Measurements from ENCODE around the genes POLR3A and ZMIZ1.

DNA sequence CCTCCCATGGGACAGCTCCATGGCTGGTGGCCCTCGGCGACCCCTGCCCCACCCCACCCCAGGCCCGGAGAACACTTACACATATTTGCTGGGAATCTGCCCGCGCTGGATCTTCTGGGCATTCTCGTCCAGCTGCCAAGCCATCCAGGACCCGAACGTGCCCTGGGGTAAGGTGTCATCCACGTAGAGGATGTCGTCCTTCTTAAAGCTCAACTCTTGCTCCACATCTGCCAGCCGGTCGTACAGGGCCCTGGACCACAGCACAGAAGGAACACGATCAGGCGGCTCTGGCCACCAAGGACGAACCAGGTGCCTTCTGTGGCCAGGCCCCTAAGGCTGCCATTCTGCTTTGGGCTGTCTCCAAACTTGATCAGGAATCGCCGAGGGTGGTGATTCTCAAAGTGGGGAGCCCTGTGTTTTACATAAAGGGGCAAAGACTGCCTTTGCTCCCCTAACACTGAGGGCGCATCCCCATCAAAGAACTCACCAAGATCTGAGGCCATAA is 119.8 kb downstream of the DLG5 start:
- PRO-cap = no peak

- PRO-cap = no peak
These were observed 60.9 kb downstream of the DLG5 start for GRCh38 chr10:77865538-77866159.

DNA sequence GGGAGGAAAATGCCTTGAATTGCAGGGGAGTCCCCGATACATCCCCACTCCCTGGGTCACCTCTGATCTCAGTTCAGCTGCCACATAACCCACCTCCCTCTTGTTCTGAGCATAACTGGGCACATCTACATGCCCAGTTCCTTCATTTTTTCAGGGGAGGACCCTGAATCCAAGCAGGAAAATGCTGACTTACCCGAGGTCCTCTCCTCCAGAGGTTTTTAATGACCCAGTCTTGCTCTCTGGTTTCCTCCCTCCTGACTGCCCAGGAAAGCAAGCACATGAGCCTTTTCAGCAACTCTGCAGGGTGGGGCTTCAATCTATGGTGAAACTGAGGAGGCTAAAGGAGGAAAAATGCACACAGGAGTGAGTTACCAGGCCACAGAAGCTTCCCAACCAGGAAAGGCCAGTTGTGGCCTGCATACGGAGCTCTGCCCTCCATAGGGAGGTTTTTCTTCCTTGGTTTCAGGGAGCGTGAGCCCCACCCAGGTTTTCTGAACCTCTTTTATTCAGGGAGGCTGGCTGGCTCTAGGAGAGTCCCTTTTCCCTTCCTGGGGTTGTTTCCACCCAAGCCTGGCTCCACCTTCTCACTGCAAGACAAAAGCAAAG is 14.0 kb upstream of the DLG5 start:
- PRO-cap = no peak

- PRO-cap = bidirectional peak, plus-strand start at chr10:78029653, minus-strand start at chr10:78029513
These were observed at the start of gene POLR3A for GRCh38 chr10:78029332-78030285. Gene POLR3A, minus strand, starts transcription at chr10:78029515.

GRCh38 chr10:78802460-78803325 is 266.1 kb upstream of the ZMIZ1 start:
- PRO-cap = no peak

DNA sequence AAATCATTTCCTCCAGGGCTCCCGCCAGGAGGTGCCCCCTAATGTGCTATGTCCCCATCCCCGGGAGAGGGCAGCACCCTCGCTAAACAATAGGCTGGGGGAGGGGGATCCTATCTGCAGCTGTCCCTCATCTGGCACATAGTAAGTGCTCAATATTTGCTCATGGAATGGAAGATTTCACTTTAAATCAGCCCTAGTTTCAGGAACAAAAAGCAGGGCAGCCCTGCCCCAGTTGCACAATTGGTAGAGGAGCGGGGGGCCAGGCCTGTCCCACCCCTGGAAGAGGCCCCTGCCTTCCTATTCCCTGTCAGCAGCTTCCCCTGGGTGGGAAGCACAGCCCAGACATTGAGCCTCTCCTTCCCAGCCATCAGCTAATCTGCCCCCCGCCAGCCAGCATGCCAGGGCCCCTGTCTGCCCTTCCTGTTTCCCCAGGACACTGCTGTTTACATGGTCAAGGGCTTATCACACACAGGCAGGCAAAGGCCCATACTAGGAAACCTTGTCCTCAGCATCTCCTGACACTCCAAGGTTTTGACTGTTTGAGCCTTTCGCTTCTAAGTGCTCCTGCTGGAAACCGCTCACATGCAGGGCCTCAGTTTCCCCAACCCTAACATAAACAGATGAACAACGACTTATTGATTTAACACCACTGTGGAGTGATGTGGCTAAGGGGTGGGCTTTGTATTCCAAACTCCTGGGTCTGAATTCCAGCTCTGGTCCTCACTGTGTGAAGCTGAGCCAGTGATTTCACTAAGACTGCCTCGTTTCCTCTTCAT is 130.7 kb upstream of the ZMIZ1 start:
- PRO-cap = no peak

GRCh38 chr10:79019945-79020174 is 48.9 kb upstream of the ZMIZ1 start:
- PRO-cap = no peak

GRCh38 chr10:79025028-79025800 is 43.6 kb upstream of the ZMIZ1 start:
- PRO-cap = no peak

- PRO-cap = bidirectional peak, plus-strand start at chr10:79069023, minus-strand start at chr10:79068716
These were observed at the start of gene ZMIZ1 for GRCh38 chr10:79068418-79069315. Gene ZMIZ1, plus strand, starts transcription at chr10:79068966.

DNA sequence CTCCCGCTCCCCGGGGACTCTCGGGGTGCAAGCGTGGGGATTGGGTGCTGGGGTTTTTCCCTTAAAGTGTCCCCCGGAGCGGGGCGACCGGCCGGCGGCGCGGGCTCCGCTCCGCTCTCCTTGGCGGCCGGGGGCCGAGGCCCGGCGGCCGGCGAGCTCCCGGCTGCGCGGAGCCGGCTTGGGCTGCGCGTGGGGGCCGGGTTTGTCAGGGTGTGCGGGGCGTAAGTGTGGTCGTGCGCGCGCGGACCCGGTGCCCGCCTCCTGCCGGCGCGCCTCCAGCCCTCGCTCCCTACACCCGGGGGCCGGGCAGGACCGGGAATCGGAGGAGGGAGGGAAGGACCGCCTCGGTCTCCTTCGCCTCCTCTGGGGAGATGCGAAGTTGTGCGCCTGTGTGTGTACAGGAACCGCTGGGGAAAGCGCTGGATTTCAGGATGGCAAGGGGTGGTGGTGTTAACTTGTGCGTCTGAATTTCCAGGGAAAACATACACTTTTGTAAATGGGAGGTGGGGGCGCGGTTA is 609 bp downstream of the ZMIZ1 start:
- PRO-cap = bidirectional peak, plus-strand start at position 318 of the sequence, minus-strand start at position 263 of the sequence

- PRO-cap = no peak
These were observed 3.2 kb downstream of the ZMIZ1 start for GRCh38 chr10:79071879-79072513.

DNA sequence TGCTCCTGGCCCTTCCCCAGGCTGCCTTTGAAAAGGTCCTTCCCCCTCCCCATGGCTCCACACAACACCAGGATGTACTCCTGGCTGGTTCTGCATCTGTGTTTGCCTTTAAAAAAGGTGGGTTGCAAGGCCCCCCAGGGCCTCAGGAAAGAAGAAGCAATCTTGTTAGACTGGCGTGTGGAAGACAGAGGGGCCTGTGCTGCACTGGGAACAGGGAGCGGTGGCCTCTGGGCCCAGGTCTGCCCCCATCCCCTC is 30.5 kb downstream of the ZMIZ1 start:
- PRO-cap = no peak

DNA sequence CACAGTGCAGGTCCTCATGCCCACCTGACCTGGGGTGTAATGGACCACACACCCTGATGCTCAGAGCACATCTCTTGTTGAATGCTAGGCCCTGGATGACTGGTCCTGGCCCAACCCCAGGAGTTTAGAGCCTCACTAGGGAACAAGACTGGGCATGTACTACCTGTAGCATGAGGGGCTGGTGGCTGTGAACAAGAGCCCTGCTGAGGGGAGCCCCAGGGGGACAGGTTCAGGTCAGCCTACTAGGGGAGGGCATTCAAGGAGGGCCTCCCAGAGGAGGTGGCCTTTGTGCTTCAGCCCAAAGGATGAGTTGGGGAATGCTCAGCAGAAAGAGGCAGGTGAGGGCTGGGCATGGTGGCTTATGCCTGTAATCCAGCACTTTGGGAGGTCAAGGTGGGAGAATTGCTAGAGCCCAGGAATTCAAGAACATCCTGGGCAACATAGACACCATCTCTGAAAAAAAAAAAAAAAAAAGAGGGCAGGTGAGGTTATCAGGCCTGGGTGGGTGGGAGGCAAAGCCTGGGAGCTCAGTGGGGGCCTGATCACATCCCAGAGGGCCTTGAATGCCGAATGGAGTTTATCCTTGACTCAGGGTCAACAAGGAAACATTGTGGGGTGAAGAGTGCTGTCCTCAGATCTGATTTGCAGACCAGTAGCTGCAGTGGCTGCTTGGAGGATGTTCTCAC is 31.4 kb downstream of the ZMIZ1 start:
- PRO-cap = no peak

DNA sequence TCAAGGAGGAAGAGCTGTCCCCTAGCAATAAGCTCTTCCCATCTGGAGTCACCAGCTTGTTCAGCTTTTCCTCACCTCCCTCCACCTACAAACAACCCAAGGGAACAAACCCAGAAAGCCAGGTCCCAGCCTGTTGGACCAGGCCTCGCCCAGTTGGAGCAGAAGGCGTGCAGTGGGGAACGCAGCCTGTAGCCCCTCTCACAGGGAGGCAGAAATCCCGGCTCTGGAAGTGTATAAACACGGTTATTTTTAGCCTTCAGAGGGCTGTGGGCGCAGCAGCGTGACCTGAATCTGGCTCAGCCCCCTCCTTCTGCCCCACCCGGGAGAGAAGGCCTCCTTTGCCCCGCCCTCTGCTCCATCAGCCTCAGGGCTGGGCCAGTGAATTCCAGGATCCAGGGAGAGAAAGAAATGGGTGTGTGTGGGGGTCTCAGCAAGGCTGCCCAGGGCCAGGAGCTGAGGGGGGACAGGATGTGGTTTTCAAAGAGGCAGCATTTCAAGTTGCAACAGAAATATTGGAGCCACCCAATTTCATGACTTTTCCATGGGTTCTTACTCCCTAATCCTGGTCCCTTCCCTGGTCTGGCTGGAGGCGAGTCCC is 33.4 kb downstream of the ZMIZ1 start:
- PRO-cap = no peak

- PRO-cap = no peak
These were observed 38.1 kb downstream of the ZMIZ1 start for GRCh38 chr10:79106855-79107206.

DNA sequence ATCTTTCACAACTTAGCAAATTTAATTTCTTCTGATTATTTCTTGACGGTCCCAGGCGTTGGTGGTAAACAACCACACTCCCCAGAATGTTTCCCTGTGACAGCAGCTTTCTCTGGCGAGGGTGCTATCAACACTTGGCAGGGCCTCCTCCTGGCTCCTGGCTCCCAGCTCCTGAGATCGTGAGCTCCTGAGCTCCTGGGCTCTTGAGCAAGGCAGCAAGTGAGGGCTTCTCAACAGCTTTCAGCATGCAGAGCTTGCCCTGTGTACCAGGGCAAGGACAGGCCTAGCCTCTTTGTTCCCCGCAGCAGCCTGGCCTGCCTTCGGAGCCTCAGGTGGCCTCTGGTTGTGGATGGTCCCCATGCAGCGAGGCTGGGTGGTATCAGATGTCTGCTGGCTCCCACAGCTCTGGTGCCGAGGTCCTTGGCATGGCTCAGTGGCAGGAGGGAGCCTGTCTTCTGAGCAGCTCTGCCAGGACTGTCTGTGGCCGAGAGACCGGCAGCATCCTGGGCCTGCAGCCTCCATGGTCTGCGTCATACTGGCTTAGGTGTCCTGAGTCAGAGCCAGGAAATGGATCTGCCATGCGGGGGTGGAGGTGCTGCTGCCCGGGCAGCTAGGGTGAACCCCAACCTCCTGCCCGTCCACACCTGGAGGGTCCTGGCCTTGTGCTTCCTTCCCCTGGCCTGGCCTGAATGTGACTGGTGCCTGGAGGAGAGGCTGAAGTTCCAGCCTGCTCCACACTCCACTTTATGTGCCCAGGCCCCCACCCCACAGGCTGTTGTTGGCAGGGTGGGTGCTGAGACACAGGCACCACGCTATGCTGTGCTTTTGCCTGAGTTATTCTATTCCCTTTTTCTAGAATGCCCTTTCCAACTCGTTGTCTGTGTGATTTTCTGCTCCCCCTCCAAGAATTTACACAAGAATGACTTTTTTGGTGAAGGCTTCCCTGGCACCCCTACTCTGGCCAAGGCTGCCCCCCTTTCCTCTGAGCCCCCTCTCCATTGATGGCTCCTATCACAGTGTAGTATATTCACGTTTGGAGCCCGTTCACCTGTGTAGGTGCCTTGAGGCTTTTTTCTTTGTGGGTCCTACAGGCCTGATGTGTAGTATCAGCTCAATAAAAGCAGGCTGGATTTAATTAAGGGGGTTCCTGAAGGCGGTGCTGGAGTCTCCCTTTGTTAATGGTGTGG is 44.4 kb downstream of the ZMIZ1 start:
- PRO-cap = no peak

DNA sequence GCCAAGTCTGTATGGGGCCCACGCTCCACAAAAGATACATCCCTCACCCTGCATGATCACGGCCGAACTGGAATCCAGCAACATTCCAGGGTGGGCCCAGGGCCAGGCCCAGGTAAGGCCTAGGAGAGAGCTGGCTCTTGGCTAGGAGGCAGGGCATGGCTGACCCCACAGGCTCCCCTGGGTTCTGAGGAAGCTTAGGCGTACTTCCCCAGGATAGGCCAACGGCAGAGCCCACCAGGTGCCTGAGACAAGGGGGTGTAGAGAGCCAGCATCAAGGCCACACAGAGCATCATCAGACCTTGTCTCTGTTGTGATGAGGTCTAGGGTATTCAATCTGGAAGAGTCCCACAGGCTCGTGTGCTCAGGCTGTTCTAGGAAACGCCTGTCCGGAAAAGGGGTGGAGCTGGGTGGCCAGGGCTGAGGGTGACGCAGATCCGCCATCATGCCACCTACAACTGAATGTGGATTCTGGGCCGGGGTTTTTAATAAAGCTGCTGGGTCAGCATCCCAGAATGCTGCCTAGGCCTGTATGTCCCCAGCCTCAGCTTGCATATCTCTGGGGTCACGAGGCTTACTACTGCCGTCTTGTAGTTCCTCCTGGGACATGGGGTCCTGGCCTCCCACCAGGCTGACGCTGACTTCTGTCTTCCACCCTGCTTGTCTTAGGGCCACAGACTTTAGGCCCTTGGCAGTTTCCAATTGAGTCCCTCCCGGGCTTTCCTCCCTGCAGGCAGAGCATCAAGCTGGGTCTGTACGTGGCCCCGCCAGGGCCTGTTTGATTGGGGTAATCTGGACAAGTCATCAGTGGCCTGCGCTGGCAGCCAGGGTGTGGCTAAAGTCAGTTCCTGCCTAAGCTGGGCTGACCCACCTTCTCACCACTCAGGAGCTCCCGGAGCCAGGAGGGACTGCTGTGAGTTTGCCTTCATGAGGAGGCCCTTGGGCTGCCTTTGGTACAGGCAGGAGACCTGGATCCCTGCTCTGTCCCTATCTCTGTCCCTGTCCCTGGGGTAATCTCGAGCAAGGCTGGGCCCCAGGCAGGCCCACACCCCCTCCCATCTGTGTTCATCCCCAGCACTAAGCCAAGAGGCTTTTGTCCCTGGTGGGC is 79.8 kb downstream of the ZMIZ1 start:
- PRO-cap = unidirectional peak, minus-strand start at position 345 of the sequence

GRCh38 chr10:79159623-79160213 is 91.0 kb downstream of the ZMIZ1 start:
- PRO-cap = no peak

DNA sequence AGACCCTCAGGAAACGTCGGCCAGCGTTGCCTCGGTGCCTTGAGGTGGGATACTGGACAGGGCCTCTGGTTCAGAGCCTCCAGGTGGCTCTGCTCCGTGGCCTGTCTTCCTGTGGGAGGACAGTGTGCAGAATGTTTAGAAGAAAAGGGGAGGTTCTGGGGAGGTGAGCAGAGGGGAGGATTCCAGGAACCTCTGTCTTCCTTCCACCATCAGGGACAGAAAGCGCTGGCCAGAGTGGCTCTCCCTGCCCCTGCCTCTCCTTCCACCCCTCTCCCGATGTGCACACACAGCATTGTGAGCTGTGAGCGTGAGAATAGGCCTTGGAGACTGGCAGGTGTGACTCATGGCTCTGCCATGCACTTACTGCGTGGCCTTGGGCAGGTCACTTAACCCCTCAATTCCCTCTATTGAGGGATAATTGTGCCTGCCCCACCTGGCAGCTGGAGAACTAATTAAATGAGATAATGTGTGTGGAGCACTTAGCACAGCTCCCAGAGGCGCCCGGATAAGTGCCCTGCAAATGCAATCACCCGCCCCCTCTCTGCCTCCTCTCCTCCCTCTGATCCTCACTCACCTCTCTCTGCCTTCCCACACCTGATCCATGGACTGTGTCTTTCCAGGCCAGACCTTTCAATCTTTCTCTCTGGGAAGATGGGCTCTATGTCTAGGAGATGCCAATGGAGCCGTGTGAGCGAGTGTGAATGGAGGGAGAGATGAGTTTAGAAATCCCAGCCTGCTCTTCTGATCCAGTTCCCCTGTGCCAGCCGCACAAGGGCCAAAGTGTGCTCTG is 115.5 kb downstream of the ZMIZ1 start:
- PRO-cap = unidirectional peak, minus-strand start at position 275 of the sequence

- PRO-cap = no peak
These were observed 126.2 kb upstream of the PPIF start for GRCh38 chr10:79221019-79221580.

Data from duodenum (tissue), 1 donor.